Epithelial cell of prostate (primary cell): ENCODE data around the genes MALT1 and RAX.

GRCh38 chr18:57434581-57435070, 548 bp upstream of the ONECUT2 start:
- RRBS: 1% methylated on average over 12 of the region's 29 CpGs

DNA sequence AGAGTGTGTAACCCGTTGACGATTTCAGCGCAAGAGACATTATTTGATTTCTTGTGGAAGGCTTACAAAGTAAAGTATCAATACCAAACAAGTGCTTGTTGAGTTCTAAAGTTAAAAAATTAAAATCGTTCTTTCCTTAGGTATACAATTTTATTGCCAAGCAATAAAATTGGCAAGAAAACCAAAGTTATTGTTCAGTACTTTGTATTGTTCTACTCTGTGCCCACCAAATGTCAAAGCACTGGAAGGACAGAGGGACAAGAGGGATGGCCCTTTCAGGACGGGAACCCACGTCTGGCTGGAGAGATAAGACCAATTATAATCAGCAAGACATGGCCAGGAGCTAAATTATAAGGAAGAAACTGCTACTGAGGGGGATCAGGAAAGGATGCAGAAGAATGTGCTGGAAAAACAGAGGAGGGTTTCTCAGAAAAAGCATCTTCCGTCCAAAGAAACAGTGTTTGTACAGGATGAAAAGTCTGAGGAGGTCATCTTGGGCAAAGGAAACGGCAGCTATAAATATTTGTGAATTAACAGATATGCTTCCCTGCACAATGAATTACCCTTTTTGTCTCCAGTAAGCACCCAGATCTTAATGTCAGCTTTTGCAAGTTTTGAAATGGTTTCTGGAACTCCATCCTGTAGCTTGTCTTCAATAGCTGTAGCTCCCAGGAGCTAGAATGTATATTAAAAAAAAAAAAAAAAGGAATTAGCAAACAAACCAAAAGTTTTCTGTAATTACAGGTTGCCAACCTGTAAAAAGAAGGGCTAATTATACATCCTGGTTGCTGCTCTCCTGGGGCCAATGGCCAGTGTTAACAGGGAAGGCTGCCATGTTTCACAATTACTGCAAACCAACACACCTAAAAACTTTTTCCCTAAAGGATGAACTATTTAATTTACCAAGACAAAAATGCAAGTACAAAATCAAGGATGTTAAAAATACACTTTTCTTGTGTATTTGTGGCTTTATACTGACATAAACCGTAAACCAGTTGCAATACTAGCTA, 46.5 kb upstream of the NARS1 start:
- RRBS: no CpG with 5 or more reads among the region's 9 CpGs

DNA sequence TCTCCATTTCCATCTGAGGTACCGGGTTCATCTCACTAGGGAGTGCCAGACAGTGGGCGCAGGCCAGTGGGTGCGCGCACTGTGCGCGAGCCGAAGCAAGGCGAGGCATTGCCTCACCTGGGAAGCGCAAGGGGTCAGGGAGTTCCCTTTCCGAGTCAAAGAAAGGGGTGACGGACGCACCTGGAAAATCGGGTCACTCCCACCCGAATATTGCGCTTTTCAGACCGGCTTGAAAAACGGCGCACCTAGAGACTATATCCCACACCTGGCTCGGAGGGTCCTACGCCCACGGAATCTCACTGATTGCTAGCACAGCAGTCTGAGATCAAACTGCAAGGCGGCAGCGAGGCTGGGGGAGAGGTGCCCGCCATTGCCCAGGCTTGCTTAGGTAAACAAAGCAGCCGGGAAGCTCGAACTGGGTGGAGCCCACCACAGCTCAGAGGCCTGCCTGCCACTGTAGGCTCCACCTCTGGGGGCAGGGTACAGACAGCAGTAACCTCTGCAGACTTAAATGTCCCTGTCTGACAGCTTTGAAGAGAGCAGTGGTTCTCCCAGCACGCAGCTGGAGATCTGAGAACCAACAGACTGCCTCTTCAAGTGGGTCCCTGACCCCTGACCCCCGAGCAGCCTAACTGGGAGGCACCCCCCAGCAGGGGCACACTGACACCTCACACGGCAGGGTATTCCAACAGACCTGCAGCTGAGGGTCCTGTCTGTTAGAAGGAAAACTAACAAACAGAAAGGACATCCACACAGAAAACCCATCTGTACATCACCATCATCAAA, 83.6 kb downstream of the ATP8B1 start:
- RRBS: no CpG with 5 or more reads among the region's 29 CpGs

DNA sequence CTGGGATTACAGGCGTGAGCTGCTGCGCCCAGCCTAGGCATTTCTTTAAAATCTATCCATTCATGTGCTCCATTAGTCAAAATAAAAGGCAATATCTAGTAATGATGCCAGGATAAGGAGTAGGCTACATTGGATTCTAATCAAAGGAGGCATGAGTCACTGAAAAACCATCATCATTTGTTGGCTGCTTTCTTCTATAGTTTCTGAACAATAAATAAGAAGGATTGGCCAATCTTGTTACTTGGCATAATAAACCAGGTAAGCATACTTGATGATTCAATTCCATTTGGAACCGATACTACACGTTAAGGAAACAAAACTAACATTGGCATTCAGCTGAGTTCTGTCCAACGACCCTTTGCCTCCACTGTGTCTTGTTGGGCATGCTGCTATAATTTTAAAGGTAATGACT, 27.2 kb downstream of the ATP8B1 start:
- RRBS: no CpG with 5 or more reads among the region's 5 CpGs

- RRBS: under 1% methylated on average over 24 of the region's 28 CpGs
These were observed 670 bp downstream of the ATP8B1 start for GRCh38 chr18:57802479-57802811.

DNA sequence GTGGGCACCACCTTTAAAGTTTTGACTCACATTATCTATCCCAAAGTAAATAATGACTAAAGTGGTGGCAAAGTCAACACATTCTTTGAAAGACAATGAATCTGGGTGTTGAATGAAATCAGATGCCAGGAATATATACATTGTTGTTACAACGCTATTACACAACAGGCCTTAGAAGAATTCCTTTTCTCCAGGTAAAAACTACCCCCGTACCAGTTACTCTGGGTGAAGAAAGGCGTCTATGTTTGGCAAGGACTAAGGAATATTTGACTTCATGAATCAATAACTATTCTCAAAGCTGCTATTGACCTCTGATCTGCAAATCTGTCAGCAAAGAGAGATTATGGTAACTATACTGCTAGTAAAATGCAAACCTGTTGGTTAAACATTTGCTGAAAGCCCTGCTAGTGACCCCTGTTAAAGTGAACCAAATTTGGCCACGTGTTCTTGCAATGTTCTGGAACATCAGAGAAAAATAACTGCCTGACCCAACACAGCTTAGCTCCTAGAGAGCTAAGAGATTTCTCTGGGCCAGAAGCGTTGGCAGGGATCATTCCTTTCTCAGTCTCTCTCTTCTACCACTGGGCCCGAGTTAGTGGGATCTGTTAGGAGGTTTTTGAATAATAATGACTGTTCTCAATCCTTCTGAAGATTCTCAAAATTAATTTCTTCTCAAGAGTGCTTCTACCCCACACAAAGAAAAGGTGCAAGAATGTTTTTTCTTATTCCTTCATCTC, 30.3 kb upstream of the NEDD4L start:
- RRBS: no CpG with 5 or more reads among the region's 6 CpGs

DNA sequence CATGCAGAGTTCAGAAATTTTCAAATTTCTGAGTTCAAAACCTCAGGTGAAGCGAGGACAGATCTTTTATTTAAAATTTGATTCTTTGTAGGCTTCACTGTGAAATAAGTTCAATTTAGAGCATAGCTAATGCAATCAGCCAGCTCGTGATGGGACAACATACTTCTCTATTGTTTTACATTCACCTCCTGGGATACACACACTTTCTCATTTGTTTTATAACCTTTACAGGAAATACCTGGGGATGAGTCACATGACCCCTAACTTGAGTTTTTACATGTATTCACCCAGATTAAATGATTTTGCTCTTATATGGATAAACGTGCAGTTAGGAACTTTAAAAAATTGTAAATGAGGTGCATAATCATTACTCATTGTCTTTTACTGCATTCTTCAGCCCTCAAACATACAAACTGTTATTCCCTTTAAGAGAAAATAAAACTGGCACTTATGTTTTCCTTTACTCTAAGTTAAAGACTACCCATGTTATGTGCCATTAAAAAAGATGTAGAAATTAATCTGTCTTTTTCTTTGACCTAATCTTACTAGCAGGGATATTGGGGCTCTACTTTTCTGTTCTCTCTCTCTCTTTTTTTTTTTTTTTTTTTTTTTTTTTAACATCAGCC, 152.2 kb downstream of the NEDD4L start:
- RRBS: no CpG with 5 or more reads among the region's 3 CpGs

GRCh38 chr18:58403596-58404263, 225.2 kb downstream of the ALPK2 start:
- RRBS: no CpG with 5 or more reads among the region's 17 CpGs

DNA sequence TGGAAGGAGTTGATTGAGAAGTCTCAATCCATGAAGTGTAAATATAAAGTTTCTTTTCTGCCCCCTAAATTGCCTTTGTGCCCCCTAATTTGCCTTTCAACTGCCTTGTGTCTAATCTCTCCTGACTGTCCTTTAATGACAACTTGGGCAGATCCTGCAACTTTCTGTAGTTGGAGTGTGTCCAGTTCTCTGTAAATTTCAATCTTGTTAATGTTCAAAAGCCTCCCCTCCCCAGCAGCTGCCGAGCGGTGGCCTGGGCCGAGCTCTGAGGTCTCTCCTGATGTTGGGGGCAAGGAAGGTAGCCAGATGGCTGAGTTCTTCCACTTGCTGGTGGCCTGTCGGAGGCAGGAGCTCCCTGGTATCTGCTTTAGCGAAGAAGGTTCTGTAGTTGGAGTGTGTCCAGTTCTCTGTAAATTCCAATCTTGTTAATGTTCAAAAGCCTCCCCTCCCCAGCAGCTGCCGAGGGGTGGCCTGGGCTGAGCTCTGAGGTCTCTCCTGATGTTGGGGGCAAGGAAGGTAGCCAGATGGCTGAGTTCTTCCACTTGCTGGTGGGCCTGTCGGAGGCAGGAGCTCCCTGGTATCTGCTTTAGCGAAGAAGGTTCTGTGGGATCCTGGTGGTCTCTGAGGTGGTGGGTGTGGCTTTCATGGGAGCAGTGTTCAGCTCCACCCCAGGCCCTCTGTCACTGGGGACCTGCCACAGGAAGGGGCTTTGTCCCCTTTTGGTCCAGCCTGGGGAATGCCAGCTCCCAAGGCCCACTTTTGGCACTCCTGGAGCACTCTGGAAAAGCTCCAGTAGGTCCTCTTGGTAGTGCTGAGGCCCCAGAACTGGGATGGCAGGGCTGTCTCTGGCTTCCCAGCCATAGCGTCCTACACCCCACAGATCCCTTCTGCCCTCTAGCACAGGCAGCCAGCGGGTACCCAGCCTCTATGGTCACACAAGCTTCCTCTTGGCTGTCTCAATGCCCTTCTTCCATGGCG, 212.0 kb downstream of the ALPK2 start:
- RRBS: no CpG with 5 or more reads among the region's 11 CpGs

GRCh38 chr18:58442459-58442776, 186.5 kb downstream of the ALPK2 start:
- RRBS: no CpG with 5 or more reads among the region's 3 CpGs

DNA sequence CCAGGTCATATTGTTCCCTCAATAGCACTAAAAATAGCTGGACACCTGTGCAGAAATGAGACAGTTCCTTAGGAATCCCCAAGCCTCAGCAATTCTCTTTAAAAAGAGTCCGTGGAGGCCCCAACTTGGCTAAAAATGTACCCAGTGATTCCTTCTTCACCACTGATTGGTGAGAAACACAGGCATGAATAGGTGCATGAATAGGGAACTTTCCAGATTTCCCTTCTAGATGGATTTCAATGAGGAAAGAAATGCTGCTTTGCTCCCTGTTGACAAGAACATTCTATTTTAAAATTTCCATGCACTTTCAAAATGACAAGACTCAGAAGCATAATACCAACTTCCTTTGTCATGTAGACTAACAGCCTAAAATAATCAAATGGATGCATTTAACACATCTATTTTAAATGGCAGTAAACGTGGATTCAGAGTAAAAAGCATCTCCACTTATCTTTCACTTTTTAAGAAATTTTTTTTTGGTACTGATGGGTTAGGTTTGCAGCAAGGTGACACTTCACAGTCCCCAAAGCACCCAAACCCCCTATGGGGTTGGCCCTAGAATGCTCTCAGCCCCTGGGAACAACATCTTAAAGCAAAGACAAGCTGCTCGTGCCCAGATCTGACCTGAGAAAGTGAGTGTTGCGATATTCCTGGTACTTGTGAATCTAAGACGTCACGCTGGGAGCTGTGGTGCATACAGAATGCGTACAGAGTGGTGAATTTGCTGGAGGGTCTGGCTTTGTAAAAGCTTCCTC, 181.9 kb downstream of the ALPK2 start:
- RRBS: no CpG with 5 or more reads among the region's 7 CpGs

DNA sequence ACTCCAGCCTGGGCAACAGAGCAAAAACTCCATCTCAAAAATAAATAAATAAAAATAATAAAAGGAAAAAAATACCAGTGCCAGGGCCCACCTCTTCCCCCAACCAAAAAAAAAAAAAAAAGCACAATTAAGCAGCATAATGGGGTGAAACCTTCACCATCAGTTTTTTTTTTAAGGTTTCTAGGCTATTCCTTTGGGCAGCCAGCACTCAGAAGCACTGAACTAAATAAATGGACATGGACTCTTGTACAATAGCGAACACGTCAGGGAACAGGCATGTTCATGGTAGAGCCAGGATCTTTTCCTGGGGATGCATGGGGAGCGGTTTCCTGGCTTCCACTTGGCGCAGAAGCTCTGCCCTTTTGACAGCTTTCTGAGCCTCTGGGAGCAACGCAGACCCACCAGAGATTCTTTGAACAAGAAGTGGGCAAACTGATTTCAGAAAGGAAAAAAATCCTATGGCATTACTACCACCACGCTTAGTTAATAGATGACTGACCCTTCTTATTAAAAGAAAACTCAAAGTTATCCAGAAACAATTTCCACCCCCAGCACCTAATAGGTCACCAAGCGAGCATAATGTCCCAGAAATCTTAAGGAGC, 34.9 kb downstream of the ALPK2 start:
- RRBS: no CpG with 5 or more reads among the region's 7 CpGs

GRCh38 chr18:58670787-58671874, at the start of gene MALT1:
Gene MALT1 (plus strand): TSS chr18:58671465.
- RRBS: under 1% methylated on average over 52 of the region's 104 CpGs

- RRBS: no CpG with 5 or more reads among the region's 2 CpGs
These were observed 5.6 kb upstream of the ZNF532 start for GRCh38 chr18:58859147-58859463.

DNA sequence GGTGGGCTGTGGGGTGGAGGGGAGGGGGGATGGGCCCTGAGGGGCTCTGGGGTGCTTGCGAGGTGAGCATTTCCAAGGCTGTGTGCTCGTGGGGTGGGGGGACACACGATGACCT, 250 bp upstream of the ZNF532 start:
- RRBS: no CpG with 5 or more reads among the region's 3 CpGs

- RRBS: no CpG with 5 or more reads among the region's 5 CpGs
These were observed 77.8 kb downstream of the ZNF532 start for GRCh38 chr18:58942352-58942963.

DNA sequence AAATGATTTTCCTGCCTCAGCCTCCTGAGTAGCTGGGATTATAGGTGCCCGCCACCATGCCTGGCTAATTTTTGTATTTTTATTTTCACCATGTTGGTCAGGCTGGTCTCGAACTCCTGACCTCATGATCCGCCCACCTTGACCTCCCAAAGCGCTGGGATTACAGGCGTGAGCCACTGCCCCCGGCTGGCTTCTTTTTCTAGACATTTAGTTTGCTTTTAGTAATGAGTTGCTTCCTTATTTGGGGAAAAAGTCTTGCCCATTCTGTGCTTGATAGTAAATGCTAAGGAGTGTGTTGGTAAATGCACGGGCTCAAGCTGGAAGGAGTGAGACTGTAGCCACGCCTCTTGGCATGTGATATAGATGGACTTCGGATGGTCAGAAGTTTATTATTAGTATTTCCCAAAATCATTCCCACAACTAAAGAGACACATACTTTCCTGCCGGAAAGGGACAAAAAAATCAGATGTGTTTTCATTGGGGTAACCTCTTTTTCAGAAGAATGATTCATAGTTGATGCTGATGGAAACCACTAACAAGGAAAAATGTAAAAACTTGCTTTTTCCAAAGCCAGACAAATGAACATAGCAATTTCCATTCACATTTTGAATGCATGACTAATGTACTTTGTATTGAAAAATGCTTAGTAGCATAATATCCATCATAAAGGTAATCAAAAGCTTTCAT, 133.1 kb downstream of the ZNF532 start:
- RRBS: no CpG with 5 or more reads among the region's 10 CpGs

DNA sequence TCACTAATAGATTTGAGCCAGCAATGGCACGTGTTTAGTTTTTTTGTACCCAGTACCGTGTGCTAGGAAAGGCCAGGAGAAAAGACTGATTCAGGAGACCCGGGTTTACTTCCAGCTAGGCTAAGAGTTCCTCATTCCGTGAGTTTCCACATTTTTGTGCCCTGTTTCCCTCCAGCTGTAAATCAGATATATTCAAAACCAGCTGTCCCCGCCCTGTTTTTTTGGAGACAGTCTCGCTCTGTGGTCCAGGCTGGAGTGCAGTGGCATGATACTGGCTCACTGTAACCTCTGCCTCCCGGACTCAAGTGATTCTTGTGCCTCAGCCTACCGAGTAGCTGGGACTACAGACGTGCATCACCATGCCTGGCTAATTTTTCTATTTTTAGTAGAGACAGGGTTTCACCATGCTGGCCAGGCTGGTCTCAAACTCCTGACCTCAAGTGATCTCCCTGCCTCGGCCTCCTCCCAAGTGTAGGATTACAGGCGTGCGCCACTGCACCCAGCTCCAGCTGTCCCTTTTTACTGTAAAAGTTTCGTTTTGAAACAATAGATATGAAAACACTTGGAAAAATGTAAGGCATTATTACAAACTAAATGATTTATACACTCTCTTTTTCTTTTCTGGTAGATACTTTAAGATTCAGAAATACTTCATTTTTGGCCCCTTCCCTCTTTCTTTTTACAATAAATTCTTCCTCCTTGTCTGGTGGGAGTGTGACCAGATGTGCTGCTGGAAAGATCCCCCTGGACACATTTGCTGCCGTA, 112.7 kb upstream of the SEC11C start:
- RRBS: no CpG with 5 or more reads among the region's 14 CpGs

GRCh38 chr18:59232202-59232733, 12.3 kb downstream of the GRP start:
- RRBS: no CpG with 5 or more reads among the region's 5 CpGs

DNA sequence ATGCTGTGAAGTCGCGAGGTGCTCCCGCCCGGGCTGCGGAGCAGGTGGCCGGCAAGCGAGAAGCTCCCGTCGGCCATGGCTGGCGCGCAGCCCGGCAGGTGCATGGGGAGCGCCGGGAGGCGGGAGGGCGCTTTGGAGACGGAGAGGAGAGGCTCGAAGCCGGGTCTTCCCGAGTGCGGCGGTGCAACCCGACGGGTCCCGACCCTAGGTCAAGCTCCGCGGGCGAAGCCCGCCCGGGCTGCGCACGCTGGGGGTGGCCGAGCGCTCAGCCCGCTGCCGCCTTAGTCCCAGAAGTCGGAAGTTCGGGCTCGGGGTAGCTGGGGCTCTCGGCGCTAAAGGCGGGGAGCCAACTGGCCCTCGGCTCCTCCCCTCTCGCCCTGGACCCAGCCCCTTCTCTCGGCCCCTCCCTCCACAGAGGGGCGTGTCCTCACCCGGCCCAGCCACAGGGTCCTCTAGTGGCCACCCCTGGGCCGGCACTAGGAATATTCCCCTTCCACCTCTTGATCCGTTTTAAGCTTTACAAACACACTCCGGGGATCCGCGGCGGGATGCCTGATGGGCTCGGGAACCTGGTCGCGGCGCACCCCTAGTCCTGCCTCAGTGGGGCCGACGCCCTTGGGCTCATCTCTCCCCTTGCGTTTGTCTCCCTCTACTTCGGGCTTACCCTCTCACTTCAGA, at the start of gene RAX:
Gene RAX, minus strand, starts transcription at position 352 of the 678 bp plus-strand sequence.
- RRBS: 2% methylated on average over 27 of the region's 61 CpGs